Endometrial microvascular endothelial cells (primary cell): ENCODE measurements around a stretch of chr6.

GRCh38 chr6:148421654-148422737 is 79.4 kb downstream of the SASH1 start:
- RAMPAGE, long total RNA, result no peak

DNA sequence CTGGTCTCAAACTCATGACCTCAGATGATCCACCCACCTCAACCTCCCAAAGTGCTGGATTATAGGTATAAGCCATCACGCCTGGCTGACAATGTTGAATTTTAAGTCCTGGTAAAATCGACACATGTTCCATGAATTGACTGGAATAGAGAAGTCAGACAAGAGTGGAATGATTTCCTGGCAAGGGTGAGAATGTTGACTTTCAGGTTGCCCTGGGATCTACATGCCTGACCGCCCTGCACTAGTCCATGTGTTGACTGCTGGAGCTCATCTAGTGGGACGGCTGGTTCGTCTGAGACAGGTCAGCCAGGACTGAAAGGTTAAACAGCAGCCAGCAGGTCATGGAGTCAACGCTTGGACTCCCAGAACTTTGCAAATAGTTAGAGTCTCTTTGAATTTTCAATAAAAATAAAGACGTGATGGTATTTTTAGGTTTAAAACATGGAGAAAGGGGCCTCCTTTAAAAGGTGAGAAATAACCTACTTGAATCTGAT is 88.8 kb downstream of the SASH1 start:
- RAMPAGE, long total RNA, result no peak

- RAMPAGE, long total RNA, result no peak
Measured at GRCh38 chr6:148451555-148452238, 109.1 kb downstream of the SASH1 start.

DNA sequence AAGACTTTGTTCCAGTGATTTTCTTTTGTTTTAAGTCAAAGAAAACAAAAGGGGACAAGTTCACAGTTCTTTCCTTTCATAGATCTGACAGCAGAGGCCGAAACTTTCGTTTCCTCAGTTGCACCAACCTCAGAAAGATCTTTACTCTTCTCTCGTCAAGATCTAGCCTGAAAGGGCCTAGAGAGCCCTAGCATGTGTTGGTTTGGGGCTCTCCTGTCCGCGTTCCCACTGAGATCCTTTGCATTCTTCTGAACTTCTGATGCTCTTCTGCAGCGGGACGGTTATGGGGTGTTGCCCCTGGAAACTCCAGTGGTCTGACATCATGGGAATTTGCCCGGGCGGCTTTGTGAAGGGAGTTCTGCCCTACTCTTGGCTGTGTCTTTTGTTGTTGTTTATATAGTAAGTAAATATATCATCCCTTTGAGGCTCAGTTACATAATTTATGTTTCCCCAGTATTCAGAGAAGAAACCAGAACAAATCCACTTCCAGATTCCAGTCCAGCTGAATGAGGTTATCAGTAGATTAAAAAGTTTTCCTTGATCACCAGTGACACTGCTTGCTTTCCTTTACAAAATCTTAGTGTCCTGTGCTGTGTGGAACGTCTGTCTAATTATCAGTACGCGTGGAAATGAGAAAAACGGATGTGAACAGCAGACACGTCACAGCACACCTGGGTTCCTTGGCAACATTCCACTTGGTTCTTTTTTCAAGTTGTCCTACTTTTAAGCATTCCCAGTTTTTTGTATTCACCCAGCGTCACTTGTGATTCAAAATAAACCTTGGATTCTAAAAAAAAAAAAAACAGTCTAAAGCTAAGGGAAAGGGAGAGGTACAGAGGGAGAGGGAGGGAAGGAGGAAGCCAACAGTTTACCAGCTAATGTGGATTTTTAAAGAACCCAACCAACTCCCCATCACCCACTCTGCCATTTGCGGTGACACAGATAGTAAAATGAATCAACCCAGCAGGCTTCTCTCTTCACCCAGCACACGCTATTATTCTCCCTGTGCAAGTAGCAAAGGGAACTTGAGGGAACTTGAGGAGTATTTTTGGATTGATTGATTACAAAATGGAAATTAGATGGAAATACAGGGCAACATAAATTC is 129.4 kb downstream of the SASH1 start:
- RAMPAGE, long total RNA, result no peak

DNA sequence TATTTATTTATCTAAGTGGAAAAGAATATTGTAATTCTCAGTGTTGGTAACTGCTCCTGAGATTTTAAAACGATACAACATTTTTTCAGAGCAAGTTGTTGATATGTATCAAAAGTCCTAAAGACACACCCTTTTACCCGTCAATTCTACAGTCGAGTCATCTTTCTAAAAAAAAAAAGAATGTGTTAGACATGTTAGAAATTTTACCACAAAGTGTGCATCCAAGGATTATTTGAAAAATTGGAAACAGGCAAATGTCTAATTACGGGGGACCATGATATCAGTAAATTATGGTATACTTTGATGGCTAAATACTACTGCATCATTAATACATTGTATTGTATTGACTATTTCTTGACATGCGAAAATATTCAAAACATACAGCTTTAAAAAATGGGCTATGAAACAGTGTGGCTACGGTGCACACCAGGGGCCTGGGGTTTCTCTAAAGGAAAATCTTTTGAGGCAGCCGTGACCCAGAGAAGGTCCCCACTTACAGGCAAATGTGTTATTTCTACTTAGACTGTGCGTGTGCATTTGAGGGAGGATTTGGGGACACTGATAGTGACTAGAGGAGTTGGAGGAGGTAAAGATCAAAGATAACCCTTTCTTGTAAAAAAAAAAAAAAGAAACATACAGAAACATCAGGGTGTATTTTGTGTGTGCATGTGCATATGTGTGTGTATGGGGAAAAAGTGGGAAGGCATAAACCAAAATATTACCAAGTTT is 160.7 kb downstream of the SASH1 start:
- RAMPAGE, long total RNA, result no peak

- RAMPAGE, long total RNA, result no peak
Measured at GRCh38 chr6:148531267-148531986, 188.8 kb downstream of the SASH1 start.

DNA sequence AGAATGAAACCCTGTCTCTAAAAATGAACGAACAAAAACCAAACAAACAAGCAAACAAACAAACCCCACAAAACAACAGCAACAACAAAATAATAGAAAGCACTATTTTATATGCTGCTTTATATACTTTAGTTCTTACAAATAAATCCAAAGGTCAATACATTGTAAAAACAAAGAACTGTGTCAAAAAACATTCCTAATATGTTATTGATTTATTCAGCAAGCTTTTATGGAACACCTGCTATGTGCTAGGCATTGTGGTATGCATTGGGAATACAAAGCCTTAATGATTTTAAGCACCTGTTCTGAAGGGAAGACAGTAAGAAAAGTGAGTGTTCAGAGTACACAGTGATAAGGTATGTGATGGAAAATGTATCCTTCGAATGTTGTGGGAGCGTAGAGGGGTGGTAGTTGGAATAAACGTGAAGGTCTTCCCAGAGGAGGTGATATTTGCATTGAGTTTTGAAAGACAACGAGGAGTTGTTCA is 50.5 kb downstream of the UST start:
- RAMPAGE, long total RNA, result no peak

DNA sequence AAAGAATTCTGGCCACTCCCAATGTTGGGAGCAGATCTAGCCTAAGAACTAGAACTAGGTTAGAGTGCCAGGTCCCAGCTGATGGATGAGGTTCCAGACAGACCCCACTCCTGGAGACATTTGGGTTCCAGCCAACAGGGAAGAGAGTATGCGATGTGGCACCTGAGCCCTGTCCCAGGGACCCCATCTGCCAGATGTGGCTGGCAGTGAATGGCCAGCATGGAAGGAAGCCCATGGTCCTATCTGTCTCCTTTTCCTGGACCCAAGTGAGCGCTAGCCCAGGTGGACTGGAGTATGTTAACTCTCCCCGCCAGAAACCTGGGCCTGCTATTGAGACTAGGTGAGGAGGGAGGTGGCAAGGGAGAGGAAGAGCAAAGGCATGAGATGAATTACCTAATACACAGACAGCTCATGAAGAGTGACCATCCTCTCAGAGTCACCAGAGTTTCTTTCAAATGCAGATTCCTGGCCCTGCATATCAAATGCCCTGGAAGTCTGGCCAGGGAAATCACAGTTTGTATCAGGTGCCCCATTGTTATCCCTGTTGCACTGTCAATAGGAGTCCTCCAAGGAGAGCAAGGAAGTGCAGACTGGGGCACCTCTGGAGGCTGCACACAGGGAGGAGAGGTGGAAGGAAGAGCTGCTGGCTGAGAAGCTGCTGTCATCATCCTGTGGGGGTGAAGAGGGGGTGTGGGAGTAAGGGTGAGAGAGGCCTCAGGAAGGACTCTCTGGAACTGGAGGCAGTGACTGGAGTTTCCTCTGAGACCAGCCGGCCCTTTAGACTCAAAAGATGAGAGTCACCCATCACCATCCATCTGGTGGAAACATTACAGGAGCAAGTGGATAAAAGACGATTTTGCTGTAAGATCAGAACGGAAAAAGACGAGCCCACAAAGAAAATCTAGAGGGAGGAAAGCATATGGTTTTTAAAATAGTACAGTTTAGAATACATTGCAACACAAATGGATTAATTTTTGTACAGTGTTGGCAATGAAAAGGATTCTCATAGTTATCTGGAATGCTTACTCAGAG is 267.8 kb downstream of the UST start:
- RAMPAGE, long total RNA, result no peak

- RAMPAGE, long total RNA, result no peak
Measured at GRCh38 chr6:149169061-149169567, 148.4 kb upstream of the TAB2 start.

DNA sequence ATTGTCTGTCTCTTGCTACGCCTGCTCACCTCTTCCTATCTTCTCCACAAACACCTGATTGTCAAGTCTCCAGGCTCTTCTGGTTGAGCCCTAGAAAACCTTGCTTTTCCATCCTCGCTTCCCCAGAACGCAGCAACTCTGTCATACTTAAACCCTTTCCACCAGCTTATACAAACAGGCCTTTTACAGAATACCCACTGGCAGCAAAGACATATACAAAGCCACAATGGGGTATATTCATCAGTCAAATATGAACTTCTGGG is 148.0 kb upstream of the TAB2 start:
- RAMPAGE, long total RNA, result no peak

- RAMPAGE, long total RNA, result no peak
Measured at GRCh38 chr6:149328568-149329664, 11.4 kb downstream of the TAB2 start.

DNA sequence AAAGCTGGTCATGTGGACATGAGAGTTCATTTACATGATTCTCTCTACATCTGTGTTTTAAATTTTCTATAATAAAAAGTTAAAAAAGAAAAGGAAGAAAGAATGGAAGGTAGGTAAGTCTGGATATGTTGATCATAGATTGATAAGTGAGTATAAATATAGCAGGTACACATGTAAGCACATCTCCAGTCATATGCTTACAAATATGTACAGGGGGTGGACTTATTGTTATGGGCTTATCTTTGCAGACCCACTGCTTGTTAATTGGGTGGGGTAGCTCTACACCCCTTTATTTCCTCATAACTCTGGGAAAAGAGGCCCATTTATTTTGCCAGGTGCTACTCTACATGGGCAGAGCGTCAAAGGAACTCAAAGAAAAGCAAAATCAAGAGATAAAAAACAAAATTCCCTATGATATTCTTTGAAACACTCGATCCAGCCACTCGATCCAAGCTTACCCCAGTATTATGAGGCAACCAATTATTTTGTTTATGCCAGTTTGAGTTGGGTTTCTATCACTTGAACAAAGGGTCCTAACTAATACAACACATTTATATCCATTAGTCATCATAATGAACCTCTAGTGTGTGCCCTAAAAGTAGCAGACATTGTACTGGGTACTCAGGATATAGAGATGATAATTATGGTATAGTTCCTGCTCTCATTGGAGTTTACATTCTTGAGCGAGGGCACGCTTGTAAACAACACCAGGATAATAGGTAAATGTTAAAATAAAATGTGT is 1.8 kb downstream of the PPIL4 start:
- RAMPAGE, long total RNA, result no peak

DNA sequence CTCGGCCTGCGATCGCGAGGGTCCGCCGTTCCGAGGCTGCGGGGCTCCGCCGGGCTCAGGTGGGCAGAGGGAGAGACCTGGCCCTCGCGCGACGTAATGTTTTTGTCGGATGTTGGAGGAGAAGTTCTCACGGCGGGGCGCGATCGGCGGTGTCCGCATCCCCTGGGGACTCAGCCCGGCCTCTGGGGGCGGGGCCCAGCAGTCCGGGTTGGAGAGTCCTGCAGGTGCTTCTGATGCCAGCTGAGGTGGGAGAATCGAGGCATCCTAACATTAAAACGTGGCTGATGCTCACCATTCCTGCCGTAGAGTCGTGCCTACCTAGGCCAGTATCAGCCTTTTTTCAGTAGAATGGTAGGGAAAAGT is 767 bp downstream of the GINM1 start:
- RAMPAGE, long total RNA, result no peak

- RAMPAGE, long total RNA, result no peak
Measured at GRCh38 chr6:149802018-149802464, 52.5 kb downstream of the PCMT1 start.

DNA sequence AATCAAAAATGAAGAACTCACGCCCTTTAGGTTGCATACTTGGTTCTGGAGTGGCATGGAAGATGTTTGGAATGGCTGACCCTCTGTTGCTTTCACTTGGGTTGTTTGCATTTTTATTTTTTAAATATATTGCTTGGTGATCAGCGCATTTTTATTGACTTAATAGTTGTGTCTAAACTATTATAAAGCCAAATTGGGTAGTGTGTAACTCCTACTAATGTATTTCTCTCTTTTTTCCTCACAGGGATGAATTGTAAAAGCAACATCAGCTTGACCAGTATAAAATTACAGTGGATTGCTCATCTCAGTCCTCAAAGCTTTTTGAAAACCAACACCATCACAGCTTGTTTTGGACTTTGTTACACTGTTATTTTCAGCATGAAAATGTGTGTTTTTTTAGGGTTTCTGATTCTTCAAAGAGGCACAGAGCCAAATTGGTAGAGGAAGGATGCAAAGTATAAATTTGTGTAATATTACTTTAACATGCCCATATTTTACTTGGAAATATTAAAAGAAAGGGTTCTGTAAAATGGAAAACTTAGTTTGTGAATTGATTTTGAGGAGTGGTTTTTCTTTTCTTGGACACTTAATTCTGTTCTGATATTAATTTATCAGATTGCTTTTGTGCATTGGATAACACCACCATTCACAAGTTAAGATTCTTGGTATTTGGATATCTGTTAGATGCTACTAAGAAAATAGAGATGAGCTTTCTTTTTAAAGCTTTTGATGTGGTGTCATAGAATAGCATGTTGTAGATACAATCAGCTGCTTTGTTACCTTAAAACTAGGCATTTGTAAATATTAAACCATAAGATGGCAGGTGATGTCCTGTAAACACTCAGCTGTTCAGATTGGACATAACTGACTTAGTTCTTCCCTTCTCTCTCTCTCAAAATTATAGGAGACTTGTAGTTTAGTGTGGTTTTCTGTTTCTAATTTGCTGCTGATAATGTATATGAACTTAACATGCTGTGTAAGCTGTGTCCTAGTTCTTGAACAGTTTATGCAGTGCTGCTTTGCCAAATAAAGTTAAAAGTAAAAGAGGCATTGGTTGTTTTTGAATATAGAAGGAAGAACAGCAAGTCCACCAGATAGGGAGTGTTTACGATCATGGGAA is 53.4 kb downstream of the LRP11 start:
- RAMPAGE, long total RNA, result no peak

DNA sequence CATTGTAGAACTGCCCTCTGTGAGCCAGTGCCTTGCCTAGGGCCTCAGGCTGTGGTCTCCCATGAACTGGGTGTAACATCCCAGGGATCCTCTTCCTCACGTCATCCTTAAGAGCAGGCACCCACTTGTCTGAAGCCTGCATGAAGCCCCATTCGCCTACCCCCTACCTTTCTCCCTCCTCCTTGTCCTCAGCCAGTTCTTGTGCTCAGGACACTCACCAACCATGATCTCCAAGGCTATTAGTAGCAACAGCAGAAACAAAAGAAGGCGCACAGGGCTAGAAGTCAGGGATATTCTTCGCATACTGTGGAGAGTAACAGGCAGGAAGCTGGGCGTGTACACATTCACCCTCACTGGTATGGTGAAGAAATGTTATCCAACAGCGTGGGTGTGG is 7.3 kb downstream of the RAET1E start:
- RAMPAGE, long total RNA, result no peak

DNA sequence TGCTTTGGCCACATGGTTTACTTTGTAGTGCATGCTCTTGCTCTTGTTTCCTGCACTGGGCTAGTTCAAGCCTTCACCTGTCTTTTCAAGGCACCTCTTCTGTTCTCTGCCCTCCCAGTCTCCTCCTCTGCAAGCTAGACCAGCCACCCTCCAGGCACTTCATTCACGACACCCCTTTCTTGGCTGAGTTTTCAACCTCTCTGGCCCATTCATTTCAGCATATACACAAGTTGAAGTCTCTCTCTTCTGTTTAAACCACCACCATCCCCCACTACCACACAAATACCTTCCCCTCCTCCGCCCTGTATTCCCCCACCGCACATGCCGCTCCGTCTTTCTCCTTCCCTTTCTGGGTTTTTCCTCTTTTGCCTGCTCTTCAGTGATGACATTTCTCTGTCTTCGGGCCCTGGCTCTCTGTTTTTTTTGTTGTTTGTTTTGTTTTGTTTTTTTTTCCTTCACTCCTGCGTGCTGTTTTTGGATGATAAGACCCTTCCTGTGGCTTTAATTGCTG is 7.8 kb downstream of the PPP1R14C start:
- RAMPAGE, long total RNA, result no peak

- RAMPAGE, long total RNA, result no peak
Measured at GRCh38 chr6:150248545-150249055, 105.8 kb downstream of the PPP1R14C start.

GRCh38 chr6:150252801-150253307 is 110.0 kb downstream of the PPP1R14C start:
- RAMPAGE, long total RNA, result no peak

GRCh38 chr6:150297218-150297535 is 71.6 kb upstream of the IYD start:
- RAMPAGE, long total RNA, result no peak